Fibroblast of the aortic adventitia (primary cell): ENCODE measurements around a stretch of chr10.

- CAGE, long polyA plus RNA, result no peak
Measured at GRCh38 chr10:110076181-110077423, 68.8 kb downstream of the ADD3 start.

- CAGE, long polyA plus RNA, result no peak
Measured at GRCh38 chr10:110226556-110226784, 19.1 kb downstream of the MXI1 start.

- CAGE, long polyA plus RNA, result no peak
Measured at GRCh38 chr10:110297388-110298020, 7.2 kb downstream of the SMNDC1 start.

DNA sequence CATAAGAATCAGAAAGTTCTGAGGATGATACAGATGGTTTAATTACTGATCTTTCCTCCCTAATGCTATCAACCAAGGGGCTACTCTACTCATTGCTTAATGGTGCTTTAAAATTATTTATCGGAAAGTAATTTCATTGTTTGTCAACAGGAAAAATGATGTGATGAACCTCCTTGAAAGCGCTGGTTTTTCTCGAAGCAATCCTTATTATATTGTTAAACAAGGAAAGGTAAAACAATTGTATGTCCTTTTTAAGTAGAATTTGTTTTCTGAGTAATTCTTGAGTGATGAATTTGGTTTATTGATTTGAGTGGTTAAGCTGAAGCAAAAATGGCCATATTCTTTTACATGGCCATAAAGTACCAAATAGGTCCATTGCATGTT, 11.0 kb downstream of the SMC3 start:
- CAGE, long polyA plus RNA, result no peak

GRCh38 chr10:110581849-110582219, 14.3 kb downstream of the SMC3 start:
- CAGE, long polyA plus RNA, result no peak

DNA sequence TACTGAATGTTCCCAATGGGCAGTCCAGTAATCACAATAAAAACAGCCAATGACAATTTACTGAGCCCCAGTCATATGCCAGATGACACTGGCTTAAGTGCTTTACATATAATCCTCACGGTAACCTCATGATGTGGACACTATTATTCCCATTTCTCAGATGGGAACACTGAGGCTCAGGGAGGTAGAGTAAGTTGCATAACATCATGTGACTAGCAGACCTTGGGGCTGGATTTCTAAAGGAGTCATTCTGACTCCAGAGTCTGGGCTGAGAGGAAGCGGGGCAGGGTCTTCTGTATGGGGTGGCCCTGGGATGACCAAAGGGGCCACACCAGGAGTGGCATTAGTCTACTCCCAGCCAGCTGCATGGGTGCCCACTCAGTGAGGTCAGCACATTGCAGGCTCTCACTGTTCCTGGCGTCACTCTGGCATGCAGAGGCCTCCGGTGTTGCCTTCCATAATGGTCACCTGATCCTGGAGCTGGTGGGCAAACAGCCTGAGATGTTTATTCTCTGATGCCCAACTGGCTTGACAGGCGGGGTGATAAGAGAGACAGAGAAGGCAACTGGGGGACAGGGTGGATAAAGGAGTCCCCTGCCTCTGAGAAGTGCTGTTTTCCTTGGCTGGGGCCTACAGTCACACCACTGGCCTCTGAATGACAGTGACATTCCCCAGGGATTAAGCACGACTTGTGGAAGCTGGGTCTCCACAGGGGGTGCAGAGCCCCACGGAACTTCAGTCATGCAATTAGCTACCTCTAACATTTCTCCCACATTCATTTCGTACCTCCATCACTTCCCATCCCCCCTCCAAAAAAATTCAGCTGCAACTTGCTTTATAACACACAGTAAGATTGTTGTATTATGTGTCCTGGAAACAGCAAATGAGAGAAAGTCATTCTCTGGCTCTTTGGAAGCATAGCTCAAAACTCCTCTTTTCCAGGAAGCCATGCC, 7.3 kb upstream of the RBM20 start:
- CAGE, long polyA plus RNA, result no peak

- CAGE, long polyA plus RNA, result no peak
Measured at GRCh38 chr10:110733484-110734002, 89.4 kb downstream of the RBM20 start.

DNA sequence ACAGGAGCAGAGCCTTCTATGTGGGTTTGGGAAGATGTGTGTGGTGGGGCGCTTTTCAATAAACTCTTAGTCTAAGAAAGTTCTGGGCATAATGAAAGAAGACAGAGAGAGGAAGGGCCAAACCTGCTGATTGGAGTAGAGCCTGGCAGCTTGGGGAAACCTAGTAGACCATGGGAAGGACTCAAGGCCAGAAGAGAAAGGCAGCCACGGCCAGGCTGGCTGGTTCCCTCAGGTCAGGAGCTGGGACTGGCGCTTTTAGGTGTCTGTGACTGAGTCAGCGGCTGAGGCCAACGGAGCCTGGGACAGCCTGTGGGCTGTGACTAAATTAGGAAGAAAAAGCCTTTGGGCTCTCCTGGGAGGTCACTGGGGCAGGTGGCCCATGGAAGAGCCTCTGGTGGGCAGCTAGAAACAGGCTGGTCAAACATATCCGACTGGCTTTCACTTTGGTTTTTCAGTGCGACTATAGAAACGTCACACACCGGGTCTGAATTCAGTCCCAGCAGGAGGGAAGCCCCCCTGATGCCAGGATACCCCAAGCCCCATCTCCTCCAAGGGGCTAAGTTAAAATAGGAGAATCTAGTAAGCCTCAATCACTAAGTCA, 108.9 kb upstream of the PDCD4 start:
- CAGE, long polyA plus RNA, result no peak

GRCh38 chr10:110857518-110858587, 13.9 kb upstream of the PDCD4 start:
- CAGE, long polyA plus RNA, result no peak

GRCh38 chr10:110866142-110866360, 5.7 kb upstream of the PDCD4 start:
- CAGE, long polyA plus RNA, result no peak

- CAGE, long polyA plus RNA, result no peak
Measured at GRCh38 chr10:110918011-110919082, 633 bp downstream of the BBIP1 start.

- CAGE, long polyA plus RNA, result no peak
Measured at GRCh38 chr10:112224744-112224943, 41.1 kb upstream of the GPAM start.

GRCh38 chr10:112261637-112261836, 21.7 kb upstream of the TECTB start:
- CAGE, long polyA plus RNA, result no peak

GRCh38 chr10:112275445-112276372, 7.5 kb upstream of the TECTB start:
- CAGE, long polyA plus RNA, result no peak

- CAGE, long polyA plus RNA, result no peak
Measured at GRCh38 chr10:112333171-112333890, 40.6 kb upstream of the ACSL5 start.

GRCh38 chr10:112336436-112337018, 37.4 kb upstream of the ACSL5 start:
- CAGE, long polyA plus RNA, result no peak

DNA sequence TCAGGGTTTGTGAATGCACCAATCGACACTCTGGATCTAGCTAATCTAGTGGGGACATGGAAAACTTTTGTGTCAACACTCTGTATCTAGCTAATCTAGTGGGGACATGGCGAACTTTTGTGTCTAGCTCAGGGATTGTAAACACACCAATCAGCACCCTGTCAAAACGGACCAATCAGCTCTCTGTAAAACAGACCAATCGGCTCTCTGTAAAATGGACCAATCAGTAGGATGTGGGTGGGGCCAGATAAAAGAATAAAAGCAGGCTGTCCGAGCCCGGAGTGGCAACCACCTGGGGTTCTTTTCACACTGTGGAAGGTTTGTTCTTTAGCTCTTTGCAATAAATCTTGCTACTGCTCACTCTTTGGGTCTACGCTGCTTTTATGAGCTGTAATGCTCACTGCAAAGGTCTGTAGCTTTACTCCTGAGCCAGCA, 1.8 kb upstream of the ACSL5 start:
- CAGE, long polyA plus RNA, result no peak

DNA sequence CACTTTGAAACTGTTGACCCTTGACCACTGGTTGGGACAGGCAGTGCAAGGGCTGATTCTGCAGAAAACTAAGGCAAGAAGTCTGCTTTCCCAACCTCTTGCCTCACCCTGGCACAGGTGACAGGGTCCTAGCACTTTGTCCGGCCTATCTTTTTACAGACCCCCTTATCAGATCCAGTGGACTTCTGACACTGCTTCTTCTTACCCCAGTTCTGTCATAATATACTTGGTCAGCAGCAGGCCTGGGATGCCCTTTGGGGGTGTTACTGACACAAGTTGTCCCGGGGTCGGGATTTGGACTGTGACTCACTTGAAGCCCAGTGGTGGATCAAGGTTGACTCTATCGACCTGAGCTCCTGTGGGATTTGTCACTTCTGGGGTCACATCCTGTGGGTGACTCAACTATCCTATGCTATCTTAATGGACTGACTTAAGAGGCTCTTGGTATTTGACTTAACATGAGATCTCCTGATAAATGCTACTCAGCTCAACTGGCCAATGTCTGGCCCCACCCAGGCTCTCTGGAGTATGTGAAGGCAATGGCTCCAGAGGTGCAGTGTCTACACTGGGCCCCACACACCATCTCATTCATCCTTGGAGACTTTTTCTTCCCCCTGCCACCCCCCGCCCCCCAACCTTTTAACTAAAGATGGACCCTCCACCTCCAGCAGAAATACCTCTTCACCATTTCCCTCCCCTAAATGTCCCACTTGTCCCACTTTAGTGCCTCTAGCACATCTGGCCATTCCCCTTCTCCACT, 6.1 kb downstream of the ACSL5 start:
- CAGE, long polyA plus RNA, result no peak

- CAGE, long polyA plus RNA, result no peak
Measured at GRCh38 chr10:112394416-112394998, 20.6 kb downstream of the ACSL5 start.

DNA sequence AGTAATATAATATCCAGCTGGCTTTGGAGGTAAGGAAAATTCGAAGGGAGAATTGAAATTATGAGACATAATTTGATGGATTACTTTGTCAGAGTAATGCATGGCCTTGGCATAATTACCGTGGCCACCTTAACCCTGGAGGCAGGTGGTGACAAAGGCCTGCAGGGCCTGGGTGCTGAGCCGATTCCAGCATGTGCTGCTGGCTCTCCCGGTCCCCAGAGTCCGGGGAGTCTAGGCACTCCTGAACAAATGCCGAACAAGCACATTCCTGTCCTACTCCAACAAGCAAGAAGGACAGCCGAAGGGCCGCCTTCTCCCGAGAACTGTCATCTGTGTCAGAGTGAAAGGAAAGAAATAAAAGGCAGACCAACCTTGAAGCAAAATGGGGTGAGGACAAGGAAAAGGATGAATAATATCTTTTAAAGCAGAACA, 166.4 kb upstream of the TCF7L2 start:
- CAGE, long polyA plus RNA, result no peak